Daoy (cell line): ENCODE data around the genes SLCO6A1 and NUDT12.

DNA sequence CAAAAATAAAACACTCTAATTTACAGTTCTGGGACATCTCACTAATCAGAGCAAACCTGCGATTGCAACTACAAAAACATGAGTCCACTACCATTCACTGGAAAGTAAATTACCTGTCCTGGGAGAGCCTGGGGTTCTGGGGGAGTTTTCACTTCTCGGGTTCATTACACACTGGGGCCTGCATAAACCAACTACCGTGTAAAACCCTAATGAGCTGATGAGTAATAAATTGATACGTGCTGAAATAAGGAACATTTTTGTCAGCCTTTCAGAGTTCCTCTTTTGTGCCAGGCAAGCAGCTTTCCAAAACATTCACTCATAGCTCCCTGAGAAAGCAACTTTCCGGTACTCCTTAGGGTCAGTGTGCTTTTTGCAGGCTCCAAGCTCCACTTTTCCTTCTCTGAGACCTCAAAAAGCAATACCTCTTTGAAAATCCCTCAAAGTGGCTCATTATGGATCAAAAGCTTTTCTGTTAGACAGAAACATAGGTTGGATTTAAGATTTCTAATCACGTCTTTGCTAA lies 75.0 kb downstream of the ST8SIA4 start:
- RAMPAGE, long total RNA = no peak

DNA sequence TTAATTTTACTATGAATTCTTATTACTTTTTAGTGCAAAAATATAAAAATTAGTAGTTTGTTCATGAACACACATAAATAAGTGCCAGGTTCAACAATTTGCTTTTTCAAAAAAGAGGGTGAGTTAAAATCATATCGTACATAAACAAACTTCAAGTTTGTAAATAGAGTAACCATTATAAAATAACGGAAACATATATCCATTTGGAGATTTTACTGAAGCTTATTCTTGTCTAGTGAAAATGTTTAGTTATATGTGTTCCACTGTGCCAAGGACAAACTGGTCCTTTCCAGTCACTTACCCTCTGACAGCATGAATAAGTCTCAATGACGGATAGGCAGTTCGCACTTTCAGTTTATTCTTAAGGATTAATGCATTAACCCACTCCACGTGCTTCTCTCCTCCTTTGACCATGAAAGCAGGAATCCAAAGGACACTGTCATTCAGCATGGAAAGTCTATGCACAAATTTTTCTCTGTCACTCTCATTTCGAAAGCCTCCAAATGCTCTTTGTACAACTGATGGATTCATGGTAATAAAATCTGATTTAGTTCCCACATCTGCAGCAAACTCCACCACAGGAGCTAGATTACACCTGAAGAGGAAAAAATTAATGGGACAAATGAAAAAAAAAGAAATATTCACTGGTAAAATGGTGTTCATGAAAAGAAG lies 47.1 kb downstream of the ST8SIA4 start:
- RAMPAGE, long total RNA = no peak

- RAMPAGE, long total RNA = no peak
These were observed 1.7 kb downstream of the ST8SIA4 start for GRCh38 chr5:100901454-100901746.

DNA sequence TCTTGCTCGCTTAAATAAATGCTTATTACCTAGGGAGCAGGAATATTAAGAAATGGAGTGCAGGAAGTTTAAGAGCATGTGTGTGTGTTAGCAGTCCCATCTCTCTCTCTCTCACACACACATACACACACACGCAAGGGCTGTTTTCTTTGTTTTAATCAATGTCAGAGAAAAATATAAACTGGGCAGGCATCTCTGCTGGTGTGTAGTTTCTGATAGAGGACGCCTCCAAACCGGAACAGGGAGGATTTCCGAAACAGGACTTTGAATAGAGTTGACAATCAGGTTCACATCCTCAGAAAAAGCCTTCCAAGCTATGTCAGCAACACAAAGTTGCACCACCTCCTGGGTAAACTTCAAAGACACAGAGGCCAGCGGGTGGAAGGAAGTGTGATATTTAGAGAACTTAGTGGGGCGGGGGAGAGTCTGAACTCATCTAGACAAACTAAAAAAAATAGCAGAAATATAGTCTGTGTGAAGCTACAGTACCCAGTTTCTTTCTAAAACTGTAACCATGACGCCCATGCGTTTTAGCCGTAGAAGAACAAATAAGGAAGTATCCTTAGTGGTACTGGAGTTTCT lies 1.2 kb downstream of the ST8SIA4 start:
- RAMPAGE, long total RNA = no peak

- RAMPAGE, long total RNA = no peak
These were observed 141.1 kb downstream of the SLCO4C1 start for GRCh38 chr5:102154933-102155519.

DNA sequence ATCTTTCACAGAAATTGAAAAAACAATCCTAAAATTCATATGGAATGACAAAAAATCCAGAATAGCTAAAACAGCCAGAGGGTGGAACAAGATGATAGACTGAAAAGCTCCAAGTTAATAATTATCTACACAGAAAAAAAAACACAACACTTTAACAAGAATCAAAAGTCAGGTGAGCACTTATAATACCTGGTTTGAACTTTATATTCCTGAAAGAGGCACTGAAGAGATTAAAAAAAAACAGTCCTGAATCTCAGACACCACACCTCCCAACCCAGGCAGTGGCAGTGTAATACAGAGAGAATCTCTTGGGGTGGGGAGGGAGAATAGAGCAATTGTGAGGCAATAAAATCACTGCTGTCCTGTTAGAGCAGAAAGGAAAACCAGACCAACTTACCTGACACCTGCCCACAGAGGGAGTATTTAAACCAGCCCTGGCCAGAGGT lies 54.3 kb downstream of the SLCO4C1 start:
- RAMPAGE, long total RNA = no peak

GRCh38 chr5:102498565-102499275 lies at the start of gene SLCO6A1:
SLCO6A1 (minus strand) TSS chr5:102499001.
- RAMPAGE, long total RNA = no peak

DNA sequence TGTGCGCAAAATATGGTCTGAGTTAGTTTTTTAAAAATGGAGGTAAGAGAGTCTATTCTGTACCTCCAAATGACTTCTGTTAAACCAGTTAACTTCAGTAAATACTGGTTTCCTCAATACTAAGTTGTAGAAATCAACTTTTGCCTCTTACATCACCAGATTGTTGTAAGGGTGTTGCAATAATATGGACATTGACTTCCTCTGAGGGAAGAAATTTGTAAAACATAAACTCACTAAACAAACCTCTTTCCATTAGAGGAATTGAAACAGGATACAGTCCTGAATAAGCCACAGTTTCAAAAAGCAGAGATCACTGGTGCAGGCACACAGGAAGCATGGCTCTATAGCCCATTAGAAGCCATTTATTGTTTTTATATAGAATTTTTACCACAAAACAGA lies 32.7 kb upstream of the SLCO6A1 start:
- RAMPAGE, long total RNA = no peak

DNA sequence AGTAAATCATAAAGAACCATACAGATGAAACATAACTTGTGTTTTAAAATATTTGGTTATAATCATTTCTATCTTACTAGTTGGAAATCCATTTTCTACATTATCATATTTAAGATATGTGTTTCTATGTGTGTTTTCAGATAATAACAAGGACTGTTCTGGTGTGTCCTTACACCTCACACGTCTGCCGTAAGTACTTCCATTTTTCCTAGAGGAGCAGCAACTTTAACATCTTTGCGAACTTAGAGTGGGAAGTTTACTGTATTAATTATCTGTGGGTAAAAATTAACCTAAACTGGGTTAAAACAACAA lies 173.3 kb downstream of the GIN1 start:
- RAMPAGE, long total RNA = no peak

DNA sequence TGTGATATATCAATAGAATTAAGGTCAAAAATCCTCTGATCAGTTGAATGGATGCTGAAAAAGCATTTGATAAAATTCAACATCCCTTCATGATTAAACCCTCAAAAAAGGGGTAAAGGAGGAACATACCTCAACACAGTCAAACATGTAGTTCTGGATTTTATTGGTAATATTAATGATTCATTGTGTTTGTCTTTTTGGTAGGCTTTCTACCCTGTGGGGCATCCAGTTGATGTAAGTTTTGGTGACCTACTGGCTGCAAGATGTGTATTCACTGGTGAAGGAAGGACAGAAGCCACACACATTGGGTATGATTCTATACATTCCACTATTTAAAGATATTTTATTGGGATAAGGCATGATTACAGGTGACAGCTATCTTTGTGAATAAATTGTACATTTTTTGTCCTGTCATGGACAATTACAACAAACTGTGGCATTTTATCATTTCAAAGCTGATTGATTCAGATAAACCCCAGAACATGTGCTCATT lies 169.4 kb downstream of the GIN1 start:
- RAMPAGE, long total RNA = no peak

GRCh38 chr5:103111620-103112041 lies 8.3 kb downstream of the GIN1 start:
- RAMPAGE, long total RNA = no peak

DNA sequence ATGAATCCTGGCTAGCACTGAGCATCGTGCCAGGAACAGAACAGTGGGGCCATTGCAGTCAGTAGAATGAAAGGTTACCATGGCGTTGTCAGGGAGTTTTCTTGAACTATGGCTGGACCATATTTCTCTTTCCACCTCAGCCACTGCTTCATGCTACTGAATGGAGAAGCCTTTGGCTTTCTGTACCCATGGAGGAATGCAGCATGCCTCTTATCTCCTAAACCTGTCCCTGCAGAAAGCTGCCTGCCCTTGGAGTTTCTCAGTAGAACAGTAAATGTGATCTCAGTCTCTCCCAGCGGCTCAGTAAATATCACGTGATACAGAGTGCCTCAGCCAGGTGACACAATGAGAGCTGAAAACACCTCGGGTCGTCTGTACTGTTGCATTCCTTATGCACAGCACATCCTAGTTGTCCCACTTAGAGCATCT lies 115.2 kb downstream of the MACIR start:
- RAMPAGE, long total RNA = no peak

- RAMPAGE, long total RNA = no peak
These were observed at the start of gene NUDT12 for GRCh38 chr5:103562328-103563066. NUDT12 (minus strand) TSS chr5:103562789.

- RAMPAGE, long total RNA = no peak
These were observed 194.9 kb upstream of the NUDT12 start for GRCh38 chr5:103757519-103757913.

- RAMPAGE, long total RNA = no peak
These were observed 158.7 kb downstream of the EFNA5 start for GRCh38 chr5:107511859-107512517.

GRCh38 chr5:108212889-108213311 lies 169.0 kb downstream of the FBXL17 start:
- RAMPAGE, long total RNA = no peak

DNA sequence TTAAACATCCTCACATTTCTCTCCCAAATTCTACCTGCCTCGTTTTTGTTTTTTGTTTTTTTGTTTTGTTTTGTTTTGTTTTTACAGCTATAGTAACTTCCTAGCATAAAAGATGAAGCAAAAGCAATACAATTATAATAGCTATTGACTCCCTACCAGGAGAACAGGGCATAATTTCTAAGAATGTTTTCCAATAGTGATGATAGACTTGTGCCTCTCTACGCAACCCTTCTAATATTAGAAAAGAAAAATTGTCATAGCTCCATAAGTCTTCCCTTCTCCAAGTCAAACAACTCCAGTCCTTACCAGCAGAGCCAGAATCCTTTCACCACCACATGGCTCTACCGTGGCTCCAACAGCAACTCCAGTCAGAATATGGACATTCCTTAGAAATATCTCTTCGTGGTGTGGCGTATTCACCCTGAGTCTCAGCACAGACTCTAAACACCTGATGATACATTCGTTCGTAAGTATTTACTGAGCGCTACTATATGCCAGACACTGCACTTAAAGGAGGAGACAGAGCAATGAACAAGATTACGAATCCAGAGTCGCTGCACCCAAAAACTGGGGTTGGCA lies 3.5 kb downstream of the FBXL17 start:
- RAMPAGE, long total RNA = no peak

DNA sequence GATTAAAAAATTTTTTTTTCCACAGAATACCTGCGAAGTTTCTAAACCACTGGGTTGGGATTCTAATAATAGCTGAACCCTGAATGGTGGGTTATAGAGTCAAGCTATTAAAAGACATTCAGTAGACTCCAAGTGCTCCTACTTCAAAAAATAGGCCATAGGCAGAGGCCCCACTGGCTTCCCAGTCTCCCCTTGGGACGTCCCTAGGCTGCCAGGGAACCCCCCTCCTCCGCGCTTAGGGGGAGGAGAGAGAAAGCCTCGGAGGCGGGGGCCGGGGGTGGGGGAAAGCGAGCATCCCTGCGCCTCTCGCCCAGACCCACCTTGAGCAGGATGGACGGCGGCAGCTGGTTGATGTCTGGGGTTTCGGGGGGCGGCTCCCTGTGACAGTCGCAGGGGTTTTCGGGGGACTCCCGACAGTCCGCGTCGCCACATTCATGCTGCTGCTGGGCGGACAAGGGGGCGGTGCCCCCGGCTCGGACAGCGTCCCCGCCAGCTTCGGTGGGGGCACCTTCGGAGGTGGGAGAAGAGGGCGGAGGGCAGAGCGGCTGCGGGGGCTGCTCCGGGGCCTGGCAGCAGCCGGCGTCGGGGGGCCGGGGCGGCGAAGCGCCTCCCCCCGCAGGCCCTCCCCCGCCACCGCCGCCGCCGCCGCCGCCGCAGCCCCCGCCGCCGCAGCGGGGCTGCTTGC lies 1.4 kb downstream of the FBXL17 start:
- RAMPAGE, long total RNA = no peak

GRCh38 chr5:109090256-109091030 lies 319.3 kb downstream of the PJA2 start:
- RAMPAGE, long total RNA = no peak

GRCh38 chr5:109344596-109344942 lies 65.2 kb downstream of the PJA2 start:
- RAMPAGE, long total RNA = no peak